Measurements from ENCODE around the genes MKKS and SPTLC3.

GRCh38 chr20:5552164-5552375 lies 58.7 kb downstream of the GPCPD1 start:
CAGE:
- cytosol, long polyA minus RNA, result no peak
- cytosol, long polyA plus RNA, result no peak
- long polyA plus RNA, result no peak
- nucleus, long polyA minus RNA, result no peak
- nucleus, long polyA plus RNA, result no peak

DNA sequence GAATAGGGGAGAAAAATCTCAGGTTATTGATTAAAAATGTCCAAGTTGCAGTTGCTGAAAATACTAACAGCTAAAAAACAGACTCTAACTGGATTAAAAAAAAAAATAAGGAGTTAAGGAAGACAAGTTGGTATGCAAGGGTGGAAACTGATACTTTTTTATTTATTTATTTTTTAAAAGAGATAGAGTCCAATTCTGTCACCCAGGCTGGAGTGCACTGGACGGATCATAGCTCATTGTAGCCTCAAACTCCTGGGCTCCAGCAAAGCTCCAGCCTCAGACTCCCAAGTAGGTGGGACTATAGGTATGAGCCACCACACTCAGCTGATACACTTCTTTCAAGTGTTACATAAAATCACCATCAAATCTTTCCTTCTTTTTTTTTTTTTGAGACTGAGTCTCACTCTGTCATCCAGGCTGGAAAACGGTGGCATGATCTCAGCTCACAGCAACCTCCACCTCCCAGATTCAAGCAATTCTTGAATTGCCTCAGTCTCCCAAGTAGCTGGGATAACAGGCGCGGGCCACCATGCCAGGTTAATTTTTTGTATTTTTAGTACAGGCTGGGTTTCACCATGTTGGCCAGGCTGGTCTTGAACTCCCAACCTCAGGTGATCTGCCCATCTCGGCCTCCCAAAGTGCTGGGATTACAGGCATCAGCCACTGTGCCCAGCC lies 38.0 kb downstream of the GPCPD1 start:
- RRBS, 2 experiments, result no CpG with 5 or more reads among the region's 5 CpGs
CAGE:
- cytosol, long polyA minus RNA, result no peak
- cytosol, long polyA plus RNA, result no peak
- long polyA plus RNA, result no peak
- nucleus, long polyA minus RNA, result no peak
- nucleus, long polyA plus RNA, result no peak

DNA sequence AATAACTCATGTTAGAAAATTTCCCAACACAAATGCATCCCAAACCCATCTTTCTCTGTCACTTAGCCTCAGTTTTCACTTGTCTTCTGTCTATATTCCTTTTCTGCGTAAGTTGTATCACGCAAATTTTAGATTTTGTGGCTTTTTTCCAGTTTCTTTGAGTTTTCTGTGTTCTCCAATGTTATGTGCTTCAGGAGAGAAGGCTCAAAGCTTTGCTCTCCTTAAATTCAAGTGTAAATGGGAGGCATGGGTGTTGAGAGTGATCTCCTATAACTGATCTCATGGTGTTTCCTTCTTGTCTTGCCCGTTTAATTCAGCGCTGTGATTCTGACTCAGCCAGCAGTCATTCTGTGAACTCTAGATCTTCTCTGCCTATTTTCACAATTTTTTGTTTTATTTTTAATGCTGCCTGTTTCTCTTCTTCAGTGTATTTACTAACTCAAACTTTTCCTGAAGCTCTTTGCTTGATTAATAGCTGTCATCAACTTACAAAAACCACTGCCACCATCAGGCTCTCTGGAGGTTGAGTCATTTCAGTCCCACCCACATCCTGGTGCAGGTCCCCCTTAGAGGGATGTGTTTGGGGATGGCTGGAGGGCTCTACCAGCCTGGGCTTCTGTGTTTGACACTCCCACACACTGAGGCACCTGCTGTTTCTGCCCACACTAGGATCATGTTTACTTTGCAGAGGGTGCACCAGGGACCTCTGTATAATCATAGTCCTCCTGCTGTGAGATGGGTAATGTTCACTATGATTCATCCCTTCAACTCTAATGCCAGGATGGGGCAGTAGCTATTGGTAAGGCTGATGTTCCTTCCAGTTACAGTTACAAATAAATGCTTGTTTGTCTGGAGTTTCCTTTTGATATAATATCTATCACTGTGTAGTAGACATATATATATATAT lies 67.2 kb upstream of the CHGB start:
- RRBS, 2 experiments, result no CpG with 5 or more reads among the region's 4 CpGs
CAGE:
- cytosol, long polyA minus RNA, result no peak
- cytosol, long polyA plus RNA, result no peak
- long polyA plus RNA, result no peak
- nucleus, long polyA minus RNA, result no peak
- nucleus, long polyA plus RNA, result no peak

- RRBS, 2 experiments, result no CpG with 5 or more reads among the region's 3 CpGs
CAGE:
- cytosol, long polyA minus RNA, result no peak
- cytosol, long polyA plus RNA, result no peak
- long polyA plus RNA, result no peak
- nucleus, long polyA minus RNA, result no peak
- nucleus, long polyA plus RNA, result no peak
These were observed 48.4 kb upstream of the CHGB start for GRCh38 chr20:5862954-5863255.

GRCh38 chr20:7999497-8000132 lies 19.9 kb downstream of the TMX4 start:
- RRBS, 2 experiments, result no CpG with 5 or more reads among the region's 12 CpGs
CAGE:
- cytosol, long polyA minus RNA, result no peak
- cytosol, long polyA plus RNA, result no peak
- long polyA plus RNA, result no peak
- nucleus, long polyA minus RNA, result no peak
- nucleus, long polyA plus RNA, result no peak

- RRBS, 2 experiments, result no CpG with 5 or more reads among the region's 11 CpGs
CAGE:
- cytosol, long polyA minus RNA, result no peak
- cytosol, long polyA plus RNA, result no peak
- long polyA plus RNA, result no peak
- nucleus, long polyA minus RNA, result no peak
- nucleus, long polyA plus RNA, result no peak
These were observed 299.9 kb downstream of the PLCB1 start for GRCh38 chr20:8431826-8432551.

- RRBS, 2 experiments, result no CpG with 5 or more reads among the region's 2 CpGs
CAGE:
- cytosol, long polyA minus RNA, result no peak
- cytosol, long polyA plus RNA, result no peak
- long polyA plus RNA, result no peak
- nucleus, long polyA minus RNA, result no peak
- nucleus, long polyA plus RNA, result no peak
These were observed 152.0 kb downstream of the PLCB4 start for GRCh38 chr20:9220966-9221235.

DNA sequence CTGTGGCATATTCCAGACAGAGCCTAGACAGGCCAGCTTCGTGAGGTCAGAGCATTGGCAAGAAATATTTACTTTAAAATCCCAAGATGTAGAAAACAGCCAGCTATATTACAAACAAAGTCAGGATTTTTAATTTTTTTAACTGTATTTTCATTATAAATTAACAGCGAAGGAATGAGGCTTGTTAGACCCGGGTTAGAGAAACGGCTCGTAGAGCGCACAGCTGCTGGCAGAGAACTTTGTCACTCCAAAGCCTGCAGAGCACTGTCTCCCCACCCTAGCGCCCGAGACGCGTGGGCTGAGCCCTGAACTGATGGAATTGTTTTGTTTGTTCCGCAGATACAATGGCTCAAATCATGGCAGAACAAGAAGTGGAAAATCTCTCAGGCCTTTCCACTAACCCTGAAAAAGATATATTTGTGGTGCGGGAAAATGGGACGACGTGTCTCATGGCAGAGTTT lies 754 bp downstream of the LAMP5 start:
- RRBS, 2 experiments, result no CpG with 5 or more reads among the region's 14 CpGs
CAGE:
- cytosol, long polyA minus RNA, result no peak
- cytosol, long polyA plus RNA, result no peak
- long polyA plus RNA, result no peak
- nucleus, long polyA minus RNA, result no peak
- nucleus, long polyA plus RNA, result no peak

DNA sequence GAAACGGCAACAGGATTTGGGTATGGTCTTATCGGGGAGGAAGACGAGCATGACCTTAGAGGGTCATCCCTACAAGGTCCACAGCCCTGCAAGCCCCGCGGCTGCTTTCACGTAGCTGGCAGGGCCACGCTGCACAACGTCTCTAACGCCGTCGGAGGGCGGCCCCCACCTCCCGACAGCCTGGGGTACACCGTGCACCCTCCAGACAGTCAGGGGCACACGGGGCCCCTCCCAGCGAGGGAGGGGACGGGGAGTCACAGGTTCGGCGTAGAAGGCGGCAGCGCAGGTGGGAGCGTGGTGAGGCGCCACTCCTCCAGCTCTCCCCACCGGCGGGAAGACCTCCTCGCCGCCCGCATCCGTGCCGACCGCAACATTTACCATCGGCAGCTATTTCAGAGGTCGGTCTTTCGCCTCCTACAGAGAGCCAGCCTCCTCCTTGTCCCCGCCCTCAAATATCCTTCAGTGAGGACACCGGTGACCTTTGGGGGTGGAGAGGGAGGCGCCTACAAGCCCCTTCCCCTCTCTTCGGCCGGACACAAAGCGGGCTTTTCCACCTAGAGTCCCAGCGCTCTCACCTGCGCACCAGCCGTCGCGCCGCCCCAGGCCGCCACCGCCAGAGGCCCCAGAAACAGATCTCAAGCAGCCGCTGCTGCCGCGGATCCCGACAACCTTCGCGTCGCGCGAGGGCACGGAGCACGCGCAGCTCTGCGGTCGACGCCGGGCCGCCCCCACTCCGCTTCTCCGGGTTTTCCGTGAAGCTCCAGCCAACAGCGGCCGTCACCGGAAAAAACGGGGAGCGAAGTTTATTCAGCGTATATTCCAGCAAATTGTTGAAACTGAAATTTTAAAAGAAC lies at the start of gene MKKS:
Gene MKKS, minus strand, starts transcription at position 690 of the 854 bp plus-strand sequence.
- RRBS, 2 experiments, result 1 to 2% methylated on average over 7 to 8 of the region's 74 CpGs
CAGE:
- cytosol, long polyA minus RNA, result no peak
- cytosol, long polyA plus RNA, result start-site peak on the minus strand centred at position 659 of the sequence, 54 bp wide, 264 and 466 reads in 2 replicates
- long polyA plus RNA, result start-site peak on the minus strand centred at position 657 of the sequence, 102 bp wide, 953 and 682 reads in 2 replicates
- nucleus, long polyA minus RNA, result no peak
- nucleus, long polyA plus RNA, result no peak

CAGE:
- cytosol, long polyA minus RNA, result no peak
- cytosol, long polyA plus RNA, result no peak
- long polyA plus RNA, result no peak
- nucleus, long polyA minus RNA, result no peak
- nucleus, long polyA plus RNA, result no peak
These were observed 19.1 kb downstream of the SLX4IP start for GRCh38 chr20:10454126-10454593.

GRCh38 chr20:10521103-10521659 lies 86.1 kb downstream of the SLX4IP start:
- RRBS, 2 experiments, result no CpG with 5 or more reads among the region's 4 CpGs
CAGE:
- cytosol, long polyA minus RNA, result no peak
- cytosol, long polyA plus RNA, result no peak
- long polyA plus RNA, result no peak
- nucleus, long polyA minus RNA, result no peak
- nucleus, long polyA plus RNA, result no peak

GRCh38 chr20:10558413-10559296 lies 115.1 kb downstream of the JAG1 start:
- RRBS, 2 experiments, result no CpG with 5 or more reads among the region's 9 CpGs
CAGE:
- cytosol, long polyA minus RNA, result no peak
- cytosol, long polyA plus RNA, result no peak
- long polyA plus RNA, result no peak
- nucleus, long polyA minus RNA, result no peak
- nucleus, long polyA plus RNA, result no peak

DNA sequence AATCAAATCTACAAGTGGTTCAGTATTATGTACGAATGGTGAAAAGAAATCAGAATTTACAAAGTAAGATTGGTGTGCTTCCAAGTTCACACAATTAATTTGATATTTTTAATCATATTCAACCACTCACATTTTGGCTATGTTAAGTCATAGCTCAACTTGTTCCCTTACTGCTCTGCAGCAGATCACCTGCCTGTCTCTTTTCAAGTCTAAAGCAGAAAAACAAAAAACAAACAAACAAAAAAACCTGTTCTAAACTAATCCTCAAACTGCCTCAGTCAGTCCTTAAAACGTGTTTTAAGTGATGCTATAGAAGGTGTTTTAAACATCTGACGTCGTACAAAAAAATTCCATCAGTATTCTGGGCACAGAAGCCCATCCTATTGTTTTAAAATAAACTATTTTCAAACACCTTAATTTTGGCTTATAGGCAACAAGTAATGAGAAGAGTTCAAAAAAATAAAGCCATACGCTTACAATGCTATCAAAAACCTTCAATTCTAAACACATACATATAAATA lies 35.4 kb downstream of the JAG1 start:
- RRBS, 2 experiments, result no CpG with 5 or more reads among the region's 5 CpGs
CAGE:
- cytosol, long polyA minus RNA, result start-site peak on the minus strand centred at position 445 of the sequence, 139 bp wide, 62 reads
- cytosol, long polyA plus RNA, result no peak
- long polyA plus RNA, result no peak
- nucleus, long polyA minus RNA, result no peak
- nucleus, long polyA plus RNA, result no peak

DNA sequence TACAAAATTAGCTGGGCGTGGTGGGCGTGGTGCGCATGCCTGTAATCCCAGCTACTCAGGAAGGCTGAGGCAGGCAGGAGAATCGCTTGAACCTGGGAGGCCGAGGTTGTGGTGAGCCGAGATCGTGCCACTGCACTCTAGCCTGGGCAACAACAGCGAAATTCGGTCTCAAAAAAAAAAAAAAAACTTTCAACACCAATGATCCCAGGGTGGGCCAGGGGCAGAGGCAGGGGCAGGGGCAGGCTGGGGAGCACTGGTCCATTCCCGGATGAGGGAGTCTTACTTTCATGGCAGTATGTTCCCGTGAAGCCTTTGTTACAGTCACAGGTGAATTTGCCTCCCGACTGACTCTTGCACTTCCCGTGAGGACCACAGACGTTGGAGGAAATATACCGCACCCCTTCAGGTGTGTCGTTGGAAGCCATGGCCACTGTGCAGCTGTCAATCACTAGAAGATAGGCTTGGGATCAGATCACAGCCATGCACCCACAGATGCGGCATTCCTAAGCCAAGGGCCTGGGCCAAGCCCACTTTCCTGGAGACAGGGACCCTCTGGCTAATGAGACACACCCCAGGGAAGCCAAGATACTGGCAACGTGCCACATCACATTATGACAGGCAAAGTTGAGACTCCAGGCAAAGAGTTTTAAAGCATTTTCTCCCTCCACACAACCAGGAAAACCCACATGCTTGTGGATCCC lies 27.0 kb downstream of the JAG1 start:
- RRBS, 2 experiments, result no CpG with 5 or more reads among the region's 18 CpGs
CAGE:
- cytosol, long polyA minus RNA, result no peak
- cytosol, long polyA plus RNA, result no peak
- long polyA plus RNA, result no peak
- nucleus, long polyA minus RNA, result no peak
- nucleus, long polyA plus RNA, result no peak

GRCh38 chr20:10674084-10674298 lies 192 bp upstream of the JAG1 start:
- RRBS, 2 experiments, result no CpG with 5 or more reads among the region's 12 CpGs
CAGE:
- cytosol, long polyA minus RNA, result no peak
- cytosol, long polyA plus RNA, result no peak
- long polyA plus RNA, result no peak
- nucleus, long polyA minus RNA, result no peak
- nucleus, long polyA plus RNA, result no peak

GRCh38 chr20:11850297-11850625 lies 67.4 kb upstream of the BTBD3 start:
- RRBS, 2 experiments, result no CpG with 5 or more reads among the region's 3 CpGs
CAGE:
- cytosol, long polyA minus RNA, result no peak
- cytosol, long polyA plus RNA, result no peak
- long polyA plus RNA, result no peak
- nucleus, long polyA minus RNA, result no peak
- nucleus, long polyA plus RNA, result no peak

DNA sequence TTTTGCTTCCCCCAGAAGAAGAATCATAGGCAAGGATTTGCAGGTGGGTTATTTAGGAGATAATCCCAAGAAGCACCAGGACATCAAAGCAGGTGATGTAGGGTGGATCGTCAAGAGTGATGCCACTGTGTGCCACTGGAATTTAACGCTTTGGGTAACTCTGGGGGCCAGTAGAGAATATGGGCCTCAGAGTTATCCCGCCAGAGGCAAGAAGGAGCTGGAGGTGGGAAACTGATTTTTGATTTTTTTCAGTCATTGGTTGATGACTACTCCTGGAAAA lies 368.5 kb downstream of the BTBD3 start:
- RRBS, 2 experiments, result no CpG with 5 or more reads among the region's 3 CpGs
CAGE:
- cytosol, long polyA minus RNA, result no peak
- cytosol, long polyA plus RNA, result no peak
- long polyA plus RNA, result no peak
- nucleus, long polyA minus RNA, result no peak
- nucleus, long polyA plus RNA, result no peak

GRCh38 chr20:12582276-12582589 lies 426.5 kb upstream of the SPTLC3 start:
- RRBS, 2 experiments, result no CpG with 5 or more reads among the region's 4 CpGs
CAGE:
- cytosol, long polyA minus RNA, result no peak
- cytosol, long polyA plus RNA, result no peak
- long polyA plus RNA, result no peak
- nucleus, long polyA minus RNA, result no peak
- nucleus, long polyA plus RNA, result no peak

DNA sequence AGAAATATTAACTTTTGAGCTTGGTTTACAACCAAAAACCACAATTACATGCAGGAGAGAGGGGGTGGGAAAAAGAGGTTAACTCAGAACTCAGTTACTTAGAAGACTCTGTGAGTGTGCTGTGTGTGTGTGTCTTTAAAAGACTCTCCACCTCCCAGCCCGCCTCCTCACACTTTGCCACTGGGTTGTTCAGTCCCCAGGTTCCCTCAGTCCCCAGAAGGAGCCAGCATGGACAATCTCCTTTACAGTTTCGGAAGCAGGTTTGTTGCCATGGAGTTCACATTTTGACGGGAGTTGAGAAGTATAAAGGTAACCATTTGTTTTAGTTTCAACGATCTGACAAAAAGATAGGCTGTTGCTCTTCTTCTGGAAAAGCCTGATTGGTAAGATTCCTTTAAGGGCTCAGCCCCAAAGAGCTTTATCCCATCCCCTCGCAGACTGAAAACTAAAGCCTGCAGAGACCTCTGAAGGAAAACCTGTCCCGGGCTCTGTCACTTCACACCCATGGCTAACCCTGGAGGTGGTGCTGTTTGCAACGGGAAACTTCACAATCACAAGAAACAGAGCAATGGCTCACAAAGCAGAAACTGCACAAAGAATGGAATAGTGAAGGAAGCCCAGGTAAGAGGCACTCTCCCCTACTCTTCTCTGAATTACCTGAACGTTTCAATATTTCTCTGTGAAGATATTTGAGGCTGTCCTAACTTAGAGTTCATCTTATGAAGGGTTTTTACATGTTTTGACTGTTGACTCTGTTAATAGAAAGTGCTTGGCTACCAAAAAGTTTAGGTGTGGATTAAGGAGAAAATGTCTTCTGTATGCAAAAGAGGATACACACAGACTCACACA lies at the start of gene SPTLC3:
Gene SPTLC3, plus strand, starts transcription at position 209 of the 849 bp plus-strand sequence.
- RRBS, 2 experiments, result no CpG with 5 or more reads among the region's 8 CpGs
CAGE:
- cytosol, long polyA minus RNA, result start-site peak on the plus strand centred at position 220 of the sequence, 32 bp wide, 277 reads; start-site peak on the plus strand centred at position 516 of the sequence, 136 bp wide, 34 reads
- cytosol, long polyA plus RNA, result no peak
- long polyA plus RNA, result start-site peak on the plus strand centred at position 211 of the sequence, 16 bp wide, 401 and 319 reads in 2 replicates
- nucleus, long polyA minus RNA, result start-site peak on the plus strand centred at position 208 of the sequence, 5 bp wide, 60 reads
- nucleus, long polyA plus RNA, result start-site peak on the plus strand centred at position 218 of the sequence, 28 bp wide, 272 and 96 reads in 2 replicates

- RRBS, 2 experiments, result 28 to 37% methylated on average over 33 to 35 of the region's 89 CpGs
CAGE:
- cytosol, long polyA minus RNA, result no peak
- cytosol, long polyA plus RNA, result no peak
- long polyA plus RNA, result no peak
- nucleus, long polyA minus RNA, result no peak
- nucleus, long polyA plus RNA, result no peak
These were observed 806 bp upstream of the ISM1 start for GRCh38 chr20:13219947-13220988.